BE2C (cell line): ENCODE results near the gene ATOX1.

- RRBS: no CpG with 5 or more reads among the region's 19 CpGs
These were observed 21.5 kb downstream of the SLC6A7 start for GRCh38 chr5:150211071-150212143.

GRCh38 chr5:150246545-150247271 is 42.9 kb downstream of the CAMK2A start:
- RRBS: no CpG with 5 or more reads among the region's 8 CpGs

GRCh38 chr5:150401649-150402307 is 10.9 kb downstream of the CD74 start:
- RRBS: no CpG with 5 or more reads among the region's 7 CpGs

- RRBS: no CpG with 5 or more reads among the region's 10 CpGs
These were observed 3.0 kb downstream of the RPS14 start for GRCh38 chr5:150446267-150447193.

DNA sequence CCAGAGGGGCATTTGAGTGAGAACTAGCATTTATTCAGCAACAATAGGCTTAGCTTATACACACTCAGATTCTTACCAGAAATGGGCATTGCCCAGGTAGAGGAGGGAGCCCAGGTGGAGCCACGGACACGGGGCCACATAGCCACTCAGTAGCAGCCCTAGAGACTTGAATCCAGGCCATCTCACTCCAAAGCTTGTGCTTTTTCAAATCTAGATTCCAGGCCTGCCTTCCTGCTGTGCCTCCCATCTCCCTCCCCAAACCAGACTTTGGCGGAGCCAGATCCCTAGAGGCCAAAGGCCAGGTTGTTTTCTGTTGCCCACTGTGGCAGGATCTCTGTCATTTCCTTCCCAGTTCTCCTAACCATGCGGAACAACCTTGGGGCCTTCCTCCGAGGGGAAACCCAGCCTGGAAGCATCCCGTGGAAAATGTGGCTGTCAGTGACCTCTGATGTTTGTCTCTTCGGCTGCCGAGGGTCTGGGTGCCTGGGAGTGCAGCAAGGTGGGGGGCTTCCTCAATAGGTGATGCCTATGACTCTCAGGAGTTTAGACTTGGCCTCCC is 16.4 kb upstream of the RPS14 start:
- RRBS: no CpG with 5 or more reads among the region's 8 CpGs

DNA sequence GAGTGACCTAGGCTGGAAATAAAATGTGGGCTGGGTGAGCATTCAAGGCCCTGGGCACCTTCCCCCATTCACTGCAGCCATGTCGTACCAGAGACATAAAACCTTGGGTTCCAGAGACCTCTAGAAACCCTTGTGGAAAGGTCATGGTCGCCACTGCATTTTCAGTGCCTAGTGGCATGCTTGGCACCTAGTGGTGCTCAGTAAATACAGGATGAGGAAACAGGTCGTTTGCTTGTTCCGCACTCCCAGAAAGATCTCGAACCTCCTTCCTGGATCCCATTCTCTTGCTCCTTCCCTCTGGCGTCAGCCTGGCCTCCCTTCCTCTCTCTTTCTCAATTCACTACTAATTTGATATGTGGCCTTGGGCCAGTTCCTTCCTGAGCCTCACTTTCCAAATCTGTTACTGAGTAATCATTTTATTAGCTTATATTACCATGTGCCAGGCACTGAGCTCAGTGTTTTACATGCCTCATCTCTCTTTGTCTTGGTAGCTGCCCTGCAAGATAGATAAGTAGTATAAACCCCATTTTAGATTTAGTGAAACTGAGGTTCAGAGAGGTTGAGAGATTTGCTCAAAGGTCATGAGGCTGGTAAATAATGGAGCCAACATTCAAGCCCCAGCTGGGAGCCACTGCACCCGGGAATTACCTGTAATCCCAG is 4.5 kb downstream of the NDST1 start:
- RRBS: no CpG with 5 or more reads among the region's 7 CpGs

DNA sequence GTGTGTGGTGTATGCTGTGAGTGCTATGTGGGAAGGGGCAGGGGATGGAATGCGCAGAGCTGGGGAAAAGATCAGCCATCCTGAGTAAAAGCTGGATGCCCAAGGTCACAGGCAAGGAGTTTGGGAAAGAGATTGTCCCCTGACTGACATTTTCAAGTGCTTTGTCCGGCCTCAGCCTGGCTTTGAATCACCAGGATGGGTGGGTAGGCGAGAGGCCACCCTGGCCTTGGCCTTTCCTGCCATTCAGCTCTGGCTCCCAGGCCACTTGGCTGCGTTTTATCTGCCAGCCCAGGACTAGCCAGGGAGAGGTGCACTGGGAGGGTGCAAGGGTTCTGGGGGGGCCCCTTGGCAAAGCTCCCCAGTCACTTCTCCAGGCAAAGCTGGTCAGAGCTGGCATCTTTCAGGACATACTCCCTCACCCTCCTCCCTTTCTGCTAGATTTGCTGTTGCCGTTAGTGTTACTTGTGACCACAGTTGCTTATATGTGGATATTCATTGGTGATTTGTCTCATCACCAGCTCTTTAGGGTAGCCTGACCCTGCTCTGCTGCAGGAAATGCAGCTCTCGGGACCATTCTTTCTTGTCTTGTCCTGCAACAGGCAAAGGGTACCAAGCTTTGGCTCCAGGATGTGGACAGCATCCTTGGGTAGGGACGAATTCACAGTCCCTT is 37.3 kb upstream of the SYNPO start:
- RRBS: no CpG with 5 or more reads among the region's 7 CpGs

DNA sequence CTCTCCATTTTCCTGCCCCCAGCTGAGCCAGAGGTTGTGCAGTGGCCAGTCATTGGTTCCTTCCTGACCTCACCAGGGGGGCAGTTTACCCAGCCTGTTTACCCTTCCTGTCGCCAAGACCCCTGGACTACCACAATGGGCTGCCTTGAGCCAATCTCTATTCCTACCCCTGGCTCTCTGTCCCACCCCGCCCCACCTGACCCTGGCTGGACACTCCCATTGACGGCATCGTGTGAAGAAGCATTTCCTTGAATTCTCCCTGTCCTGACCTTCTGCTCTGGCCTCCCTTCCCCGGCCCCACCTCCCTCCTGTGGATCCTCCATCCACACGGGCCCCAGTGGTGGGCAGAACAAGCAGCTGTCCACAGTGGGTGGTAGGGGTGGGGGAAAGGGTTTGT is 788 bp downstream of the SYNPO start:
- RRBS: no CpG with 5 or more reads among the region's 6 CpGs

DNA sequence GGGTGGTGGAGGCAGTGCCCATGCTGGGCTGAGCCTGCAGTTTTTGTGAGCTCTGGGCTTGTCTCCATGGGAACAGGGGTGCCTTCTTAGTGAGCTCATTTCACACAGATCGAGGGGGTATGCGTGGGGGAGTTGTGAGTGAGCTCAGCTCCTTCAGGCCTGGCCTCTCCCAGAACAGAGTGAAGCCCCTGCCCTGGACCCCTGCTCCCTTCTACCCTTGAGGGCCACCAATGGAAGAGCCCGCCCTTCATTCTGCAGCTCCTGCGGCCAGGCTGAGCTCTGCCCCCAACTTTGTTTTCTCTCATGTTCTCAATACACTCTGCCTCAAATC is 9.1 kb upstream of the MYOZ3 start:
- RRBS: no CpG with 5 or more reads among the region's 4 CpGs

DNA sequence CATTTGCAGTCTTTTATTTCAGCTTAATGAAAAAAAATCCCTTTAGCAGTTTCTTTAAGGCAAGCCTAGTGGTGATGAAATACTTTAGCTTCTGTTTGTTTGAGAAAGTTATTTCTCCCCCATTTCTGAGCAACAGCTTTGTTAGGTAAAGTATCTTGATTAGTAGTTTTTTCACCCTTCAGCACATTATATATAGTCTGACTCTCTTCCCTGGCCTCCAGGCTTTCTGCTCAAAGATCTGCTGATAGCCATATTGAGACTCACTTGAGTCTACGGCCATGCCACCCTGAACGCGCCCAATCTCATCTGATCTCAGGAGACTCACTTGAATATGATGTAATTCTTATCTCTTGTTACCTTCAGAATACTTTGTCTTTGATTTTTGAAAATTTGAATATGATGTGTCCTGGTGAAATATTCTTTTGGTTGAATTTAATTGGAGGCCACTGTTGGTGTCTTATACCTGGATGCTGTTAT is 21.9 kb upstream of the ZNF300 start:
- RRBS: no CpG with 5 or more reads among the region's 3 CpGs

DNA sequence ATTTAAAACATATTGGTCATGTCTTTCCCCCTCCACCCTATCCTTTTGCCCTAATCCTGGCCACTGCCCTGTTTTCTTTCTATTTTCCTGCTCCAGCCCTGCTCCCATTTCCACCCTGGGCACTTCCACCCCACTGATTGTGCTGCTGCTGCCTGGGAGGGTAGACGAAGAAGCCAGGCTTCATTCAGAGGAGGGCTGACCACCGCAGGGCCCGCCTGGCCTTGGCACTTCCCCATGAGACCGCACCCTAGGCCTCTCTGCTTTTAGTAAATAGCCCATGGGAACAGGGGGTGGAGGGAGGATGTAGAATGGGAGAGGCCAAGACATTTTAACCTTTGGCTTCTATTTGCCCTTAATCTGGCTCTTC is 13.7 kb upstream of the GPX3 start:
- RRBS: no CpG with 5 or more reads among the region's 4 CpGs

DNA sequence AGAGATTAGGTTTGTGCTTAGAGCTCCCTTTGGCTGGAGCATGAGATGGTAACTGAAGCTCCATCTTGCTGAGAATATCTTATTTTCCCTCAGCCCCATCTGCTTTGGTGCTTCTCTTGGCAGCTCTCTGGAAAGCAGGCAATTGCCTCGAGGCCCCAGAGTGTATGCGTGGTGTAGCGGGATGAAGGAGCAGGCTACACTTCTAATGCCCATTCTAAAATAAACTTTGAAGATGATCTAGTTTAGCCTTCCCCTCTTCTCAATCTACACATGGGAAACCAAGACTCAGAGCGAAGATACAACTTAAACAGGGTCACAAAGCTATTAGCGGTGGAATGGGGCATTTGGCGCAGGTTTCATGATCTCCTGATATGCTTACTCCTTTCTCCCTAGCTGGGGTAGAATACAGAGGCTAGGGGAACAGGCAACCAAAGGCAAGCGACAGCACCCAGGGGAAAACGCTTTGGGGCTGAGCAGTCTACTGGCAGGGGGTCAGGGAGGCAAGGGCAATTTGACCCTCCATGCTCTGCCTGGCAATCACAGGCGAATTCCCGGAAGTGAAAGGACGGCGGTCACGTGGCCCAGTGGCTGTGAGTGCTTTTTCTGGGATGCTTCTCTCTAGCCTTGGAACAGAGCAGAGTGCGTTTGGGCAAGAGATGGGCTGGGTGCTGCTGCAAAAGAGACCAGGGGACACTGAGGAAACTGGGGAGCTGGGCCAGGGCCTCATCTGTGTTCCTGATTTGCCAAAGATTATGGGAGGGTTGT is 5.5 kb downstream of the GPX3 start:
- RRBS: no CpG with 5 or more reads among the region's 14 CpGs

- RRBS: no CpG with 5 or more reads among the region's 3 CpGs
These were observed 16.3 kb downstream of the GPX3 start for GRCh38 chr5:151036773-151037007.

GRCh38 chr5:151098081-151098628 is 17.3 kb upstream of the TNIP1 start:
- RRBS: no CpG with 5 or more reads among the region's 7 CpGs

DNA sequence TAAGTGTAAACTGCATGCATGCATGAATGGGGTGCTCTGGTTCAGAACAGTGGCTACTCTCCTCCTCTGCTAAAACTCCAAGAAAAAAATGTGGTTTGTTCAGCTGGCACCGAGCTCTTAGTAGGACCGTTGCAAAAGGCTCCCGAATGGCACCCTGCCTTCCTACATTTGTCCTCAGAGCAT is 17.7 kb upstream of the TNIP1 start:
- RRBS: no CpG with 5 or more reads among the region's 3 CpGs

DNA sequence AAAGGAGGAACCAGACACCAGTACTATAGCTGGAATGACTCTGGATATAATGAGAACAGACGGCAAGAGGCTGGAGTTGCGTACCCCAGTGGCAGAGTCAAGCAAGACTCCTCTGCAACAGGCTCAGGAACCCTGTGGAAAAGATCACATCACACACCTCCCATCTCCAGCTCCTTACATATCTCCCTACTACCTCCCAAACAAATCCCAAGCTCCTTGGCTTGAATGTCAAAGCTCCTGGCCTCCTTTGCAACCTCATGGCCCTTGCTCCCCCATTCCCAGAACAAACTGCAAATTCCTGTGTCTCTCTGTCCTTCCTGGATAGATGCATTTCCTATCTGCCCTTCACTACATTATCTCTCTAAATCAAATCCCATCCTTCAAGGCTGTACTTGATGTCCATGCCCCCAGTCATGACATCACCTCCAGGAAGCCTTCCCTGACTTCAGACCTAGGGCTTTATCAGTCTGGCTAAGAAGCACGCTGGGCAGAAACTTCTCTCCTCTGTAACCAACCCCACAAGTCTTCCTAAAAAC is 25.5 kb upstream of the TNIP1 start:
- RRBS: no CpG with 5 or more reads among the region's 3 CpGs

- RRBS: no CpG with 5 or more reads among the region's 6 CpGs
These were observed 7.0 kb downstream of the ANXA6 start for GRCh38 chr5:151150284-151151309.

DNA sequence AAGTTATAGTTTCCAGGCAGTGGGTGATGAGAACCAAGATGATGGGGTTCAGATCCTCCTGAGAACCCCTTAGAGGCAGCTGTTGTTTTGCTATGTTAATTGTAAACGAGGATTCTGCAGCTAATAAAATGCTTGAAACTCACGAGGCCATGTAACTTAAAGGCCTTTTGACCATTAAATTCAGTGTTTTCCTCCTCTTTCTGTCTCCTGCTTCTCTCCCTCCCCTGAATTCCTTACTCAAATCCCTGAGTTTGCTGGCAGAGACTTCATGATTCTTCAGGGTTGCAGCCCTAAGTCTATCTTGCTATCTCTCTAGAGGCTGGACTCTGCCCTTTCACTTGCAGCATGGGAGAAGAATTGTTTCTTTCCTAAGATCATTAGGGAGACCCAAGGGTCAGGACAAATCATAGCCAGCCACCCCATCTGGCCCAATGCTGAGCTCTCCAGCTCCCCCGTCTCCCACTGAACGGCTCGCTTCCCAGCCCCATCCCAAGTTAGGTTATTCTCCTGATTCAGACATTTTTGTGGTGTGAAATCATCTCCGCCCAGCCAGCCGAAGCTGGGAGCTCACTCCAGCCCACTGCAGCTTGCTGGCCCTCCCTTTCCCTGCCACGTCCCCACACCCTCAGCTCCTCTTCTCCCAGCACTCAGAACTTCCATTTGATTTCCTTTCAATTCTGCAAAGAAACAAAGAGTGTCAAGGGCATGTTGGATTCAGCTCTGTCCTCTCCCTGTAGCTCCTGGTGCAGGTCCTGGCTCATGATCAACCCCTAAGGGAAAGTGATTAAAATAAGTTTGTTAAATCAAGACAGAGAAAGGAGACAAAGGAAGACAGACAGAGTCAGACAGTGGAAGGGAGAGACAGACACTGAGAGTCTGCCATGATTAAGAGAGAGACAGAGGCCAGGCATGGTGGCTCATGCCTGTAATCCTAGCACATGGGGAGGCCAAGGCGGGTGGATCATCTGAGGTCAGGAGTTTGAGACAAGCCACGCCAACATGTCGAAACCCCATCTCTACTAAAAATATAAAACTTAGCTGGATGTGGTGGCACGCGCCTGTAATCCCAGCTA is 12.4 kb upstream of the SPARC start:
- RRBS: no CpG with 5 or more reads among the region's 13 CpGs

GRCh38 chr5:151703233-151703783 is 16.6 kb upstream of the SPARC start:
- RRBS: no CpG with 5 or more reads among the region's 1 CpG

GRCh38 chr5:151758086-151759258 is at the start of gene ATOX1:
Gene ATOX1 (minus strand): TSS chr5:151758631.
- RRBS: under 1% methylated on average over 11 of the region's 75 CpGs